Peyer's patch (tissue), 4 donors: ENCODE results near the gene KCTD6.

DNA sequence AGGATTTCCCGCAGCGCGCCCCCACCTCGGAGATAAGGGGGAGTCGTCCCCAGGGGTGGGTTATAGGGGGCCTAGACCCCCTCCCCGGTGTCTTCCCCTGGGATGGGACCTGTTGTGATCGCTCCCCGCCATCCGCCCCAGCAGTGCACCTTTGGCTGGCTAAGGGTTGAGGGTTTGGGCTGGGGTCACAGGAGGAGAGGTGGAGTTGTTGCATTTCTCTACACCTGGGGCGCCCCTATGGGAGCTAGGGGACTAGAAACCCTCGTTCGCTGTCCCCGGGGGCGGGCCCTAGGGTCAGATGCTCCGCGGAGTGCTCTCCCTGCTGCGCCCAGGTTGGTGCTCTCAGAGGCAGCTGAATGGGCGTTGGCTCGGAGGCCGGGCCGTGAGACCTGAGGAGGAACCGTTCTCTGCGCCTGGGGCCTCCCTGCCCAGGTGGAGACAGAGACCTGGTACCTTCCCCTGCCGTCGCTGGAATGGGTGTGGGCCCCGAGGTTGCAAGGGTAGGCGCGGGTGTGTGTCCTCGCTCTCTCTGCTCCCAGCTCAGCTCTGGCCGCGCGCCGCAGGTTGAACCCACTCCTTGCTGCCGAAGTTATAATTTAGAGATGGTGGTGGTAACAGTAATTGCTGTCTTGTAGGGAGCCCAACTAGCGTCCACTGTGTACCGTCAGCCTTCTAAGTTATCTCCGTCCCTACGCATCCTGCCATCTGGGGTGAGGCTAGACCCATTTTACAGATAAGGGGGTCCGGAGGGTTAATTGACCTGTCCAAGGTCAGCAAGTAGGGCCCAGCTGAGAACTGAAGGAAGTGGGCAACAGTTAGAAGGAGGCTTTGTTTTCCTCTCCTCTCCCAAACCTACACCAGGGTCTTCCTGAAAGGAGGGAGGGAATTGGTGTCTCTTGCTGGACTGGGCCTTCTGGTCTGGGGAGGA is 974 bp downstream of the FLNB start:
- PRO-cap, result bidirectional peak, plus-strand start at position 345 of the sequence, minus-strand start at position 358 of the sequence; bidirectional peak, plus-strand start at position 482 of the sequence, minus-strand start at position 470 of the sequence
- RAMPAGE, long total RNA, 4 experiments, result no peak in any of the 4 experiments

DNA sequence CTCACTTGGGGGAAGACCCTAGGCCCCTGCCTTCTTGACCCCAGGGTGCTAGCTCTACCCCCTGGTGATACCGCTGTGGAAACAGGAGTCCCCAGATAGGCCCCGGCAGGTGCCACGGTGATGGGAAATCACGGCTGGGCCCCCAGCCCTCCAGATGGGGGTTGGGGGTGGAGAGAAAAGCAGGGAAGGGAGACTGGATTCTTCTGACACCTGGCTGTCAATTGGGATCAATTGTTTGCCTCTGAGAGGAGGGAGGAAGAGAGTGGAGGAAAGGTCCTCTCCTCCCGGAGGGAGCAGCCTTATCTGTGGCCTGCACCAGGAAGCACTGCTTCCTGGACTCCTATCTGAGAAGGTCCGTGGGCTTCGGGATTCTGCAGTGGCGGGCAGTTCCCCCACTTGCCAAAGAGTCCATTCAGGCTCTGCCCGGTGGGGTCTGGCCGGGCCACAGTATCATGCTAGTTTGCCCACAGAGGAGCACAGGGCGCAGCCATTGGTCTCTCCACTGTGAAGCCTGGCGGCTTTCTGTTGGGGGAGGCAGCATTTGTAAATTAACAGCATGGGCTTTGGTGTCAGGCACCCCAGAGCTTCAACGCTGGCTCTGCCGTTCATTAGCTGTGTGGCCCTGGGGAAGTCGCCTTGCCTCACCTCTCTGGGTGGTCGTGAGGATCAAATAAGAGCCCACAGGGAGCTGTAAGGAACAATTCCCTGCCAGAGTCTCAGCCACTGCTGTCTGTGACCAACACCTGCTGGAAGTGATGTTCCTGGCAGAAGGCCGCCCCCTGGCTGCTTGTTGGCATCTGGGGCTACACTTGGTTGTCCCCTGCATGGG is 37.3 kb downstream of the DNASE1L3 start:
- PRO-cap, result no peak
- RAMPAGE, long total RNA, 4 experiments, result no peak in any of the 4 experiments

GRCh38 chr3:58189026-58189652 is 21.6 kb downstream of the DNASE1L3 start:
- PRO-cap, result no peak
- RAMPAGE, long total RNA, 4 experiments, result no peak in any of the 4 experiments

DNA sequence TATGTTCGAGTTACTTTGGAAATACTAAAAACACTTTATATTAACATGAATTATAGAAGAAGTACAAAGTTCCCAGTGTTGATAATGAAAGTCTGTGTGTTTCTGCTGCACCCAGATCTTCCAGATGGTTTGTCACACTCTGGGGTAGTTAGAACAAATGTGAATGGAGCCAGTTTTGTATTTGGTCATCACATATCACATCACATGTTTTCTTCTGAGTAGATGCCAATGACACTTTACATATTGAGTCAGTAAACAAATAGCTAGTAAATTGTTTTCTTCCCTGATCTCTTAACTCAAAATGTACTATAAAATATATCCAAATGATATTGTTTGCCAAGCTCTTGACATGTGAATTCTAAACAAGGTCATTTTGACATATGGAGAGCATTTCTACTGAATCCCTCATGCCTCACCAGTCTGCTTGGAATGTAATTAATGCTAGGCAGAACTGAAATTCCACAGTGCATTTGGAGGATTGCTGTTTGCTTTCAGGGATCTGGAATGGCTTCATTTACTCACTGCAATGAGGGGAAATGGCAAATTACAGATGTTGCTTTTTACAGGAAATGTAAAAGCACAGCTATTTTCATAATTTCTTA is 45.1 kb downstream of the PDHB start:
- PRO-cap, result unidirectional peak, minus-strand start at position 126 of the sequence
- RAMPAGE, long total RNA, 4 experiments, result no peak in any of the 4 experiments

GRCh38 chr3:58491460-58492538 is at the start of gene KCTD6:
Gene KCTD6 (plus strand): TSS chr3:58492096.
- PRO-cap, result bidirectional peak, plus-strand start at chr3:58491896, minus-strand start at chr3:58491744
- RAMPAGE, long total RNA, 4 experiments, result start-site peak on the plus strand in 1 of 4 experiments, at chr3:58492117-58492159 at its widest, 6 reads per replicate

DNA sequence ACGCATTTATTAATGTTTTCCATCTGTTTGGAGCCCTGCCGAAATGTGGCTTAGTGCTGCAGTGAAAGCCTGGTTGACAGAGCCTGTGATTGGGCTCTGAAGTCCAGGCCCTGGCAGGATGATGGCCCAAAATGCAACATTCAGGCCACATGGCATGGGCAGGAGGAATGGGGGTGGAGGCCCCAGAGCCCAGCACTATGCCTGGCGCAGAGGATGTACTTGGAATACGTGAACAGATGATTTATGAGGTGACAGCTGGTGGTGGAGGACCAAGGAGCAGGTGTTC is 37.4 kb downstream of the FAM3D start:
- PRO-cap, result no peak
- RAMPAGE, long total RNA, 4 experiments, result no peak in any of the 4 experiments

DNA sequence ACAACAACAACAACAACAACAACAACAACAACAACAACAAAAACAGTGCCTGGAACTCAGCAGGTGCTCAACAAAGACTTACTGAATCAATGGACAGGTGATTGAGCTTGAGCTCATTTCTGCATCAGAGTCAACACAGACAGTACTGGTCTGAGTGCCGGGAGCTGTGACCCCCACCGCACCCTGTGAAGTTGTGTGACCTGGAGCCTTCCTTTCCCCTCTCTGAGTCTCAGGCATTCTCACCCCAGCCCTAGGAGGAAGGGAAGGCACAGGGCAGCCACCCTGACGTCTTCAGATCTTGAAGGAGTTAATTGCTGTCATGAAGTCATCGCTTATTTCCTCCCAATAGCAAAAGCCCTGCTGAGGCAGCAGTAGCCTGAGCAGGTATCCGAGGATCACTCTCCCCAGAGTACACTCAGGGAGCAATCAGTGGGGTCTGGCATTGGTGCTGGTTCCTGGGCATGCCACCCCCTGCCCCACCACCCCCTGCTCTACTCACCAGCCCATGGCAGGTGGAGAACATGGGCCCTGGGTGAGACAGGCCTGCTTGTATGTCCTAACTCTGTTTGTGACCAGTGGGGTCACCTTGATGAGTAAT is 3.2 kb upstream of the FAM3D start:
- PRO-cap, result no peak
- RAMPAGE, long total RNA, 4 experiments, result no peak in any of the 4 experiments

DNA sequence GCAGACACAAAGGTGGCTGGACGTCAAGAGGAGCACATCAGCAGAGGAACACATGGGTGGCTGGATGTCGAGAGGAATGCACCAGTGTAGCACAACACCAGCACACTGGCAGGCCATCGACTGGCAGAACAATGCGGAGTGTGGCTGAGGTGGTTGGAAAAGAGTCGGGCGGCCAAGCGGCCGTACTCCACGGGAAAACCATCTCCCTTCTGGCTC is 335.3 kb upstream of the CFAP20DC start:
- PRO-cap, result no peak
- RAMPAGE, long total RNA, 4 experiments, result no peak in any of the 4 experiments

GRCh38 chr3:59450949-59451815 is 401.4 kb upstream of the CFAP20DC start:
- PRO-cap, result bidirectional peak, plus-strand start at chr3:59451612, minus-strand start at chr3:59451408
- RAMPAGE, long total RNA, 4 experiments, result no peak in any of the 4 experiments

DNA sequence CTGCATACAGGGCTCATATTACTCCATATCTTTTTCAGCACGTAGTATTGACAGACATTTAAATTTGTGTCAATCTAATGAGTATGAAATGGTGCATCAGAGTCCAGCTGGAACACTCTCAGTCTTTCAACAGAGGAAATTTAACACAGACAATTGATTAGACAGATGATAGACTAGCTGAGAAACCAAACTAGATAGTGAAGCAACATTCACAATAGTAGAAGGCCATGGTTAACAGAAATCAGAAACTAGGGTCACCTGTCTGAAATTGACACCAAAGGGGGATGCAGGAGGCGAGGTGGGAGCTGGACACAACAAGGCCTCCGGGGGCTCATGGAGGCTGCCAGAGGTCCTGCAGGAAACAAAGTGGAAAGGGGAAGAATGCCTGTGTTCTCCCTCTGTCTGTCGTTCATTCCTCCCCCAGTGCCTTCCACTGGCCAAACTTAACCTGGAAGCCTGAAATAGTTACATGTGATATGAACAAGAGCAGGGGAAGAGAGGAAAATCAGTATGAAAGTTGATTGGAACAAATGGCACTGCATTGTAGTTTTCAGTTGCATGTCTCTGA is 501.9 kb upstream of the CFAP20DC start:
- PRO-cap, result no peak
- RAMPAGE, long total RNA, 4 experiments, result no peak in any of the 4 experiments

- PRO-cap, result no peak
- RAMPAGE, long total RNA, 4 experiments, result no peak in any of the 4 experiments
Observed at GRCh38 chr3:59606994-59607392, 557.2 kb upstream of the CFAP20DC start.

- PRO-cap, result no peak
- RAMPAGE, long total RNA, 4 experiments, result no peak in any of the 4 experiments
Observed at GRCh38 chr3:60017487-60018296, 967.9 kb upstream of the CFAP20DC start.

- PRO-cap, result no peak
- RAMPAGE, long total RNA, 4 experiments, result start-site peak on the minus strand in 1 of 4 experiments, at chr3:60262486-60262949 at its widest, 16 reads per replicate
Observed at GRCh38 chr3:60262114-60263269, 988.8 kb downstream of the FHIT start.

DNA sequence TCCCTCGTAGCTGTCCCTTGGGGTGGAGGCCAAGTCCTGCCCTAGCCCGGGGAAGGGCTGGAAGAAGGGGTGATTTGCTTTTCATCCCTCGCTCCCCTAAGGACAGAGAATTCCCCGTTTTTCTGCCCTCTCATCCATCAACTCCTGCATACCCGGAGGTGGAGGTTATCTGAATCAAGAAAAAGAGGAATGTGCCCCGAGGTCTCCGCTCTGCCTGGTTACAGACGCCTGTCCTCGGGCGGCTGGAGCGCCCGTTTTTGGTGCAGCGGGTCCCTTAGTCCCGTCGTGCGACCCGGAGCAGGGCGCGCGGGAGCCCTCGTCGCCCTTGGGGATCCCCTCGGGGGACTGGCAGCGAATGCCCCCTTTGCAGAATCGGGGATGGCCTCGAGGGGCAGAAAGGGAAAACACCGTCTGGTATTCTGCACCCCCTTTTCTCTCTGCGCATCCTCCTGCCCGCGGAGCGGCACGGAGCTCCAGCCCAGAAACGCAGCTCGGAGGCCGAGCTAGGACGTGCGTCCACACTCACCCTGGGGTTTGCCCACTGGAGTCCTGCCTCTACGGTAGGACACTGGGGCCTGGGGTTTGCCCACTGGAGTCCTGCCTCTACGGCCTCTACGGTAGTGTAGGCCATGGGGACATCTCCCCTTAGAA is 2.2 kb downstream of the PTPRG start:
- PRO-cap, result no peak
- RAMPAGE, long total RNA, 4 experiments, result no peak in any of the 4 experiments

DNA sequence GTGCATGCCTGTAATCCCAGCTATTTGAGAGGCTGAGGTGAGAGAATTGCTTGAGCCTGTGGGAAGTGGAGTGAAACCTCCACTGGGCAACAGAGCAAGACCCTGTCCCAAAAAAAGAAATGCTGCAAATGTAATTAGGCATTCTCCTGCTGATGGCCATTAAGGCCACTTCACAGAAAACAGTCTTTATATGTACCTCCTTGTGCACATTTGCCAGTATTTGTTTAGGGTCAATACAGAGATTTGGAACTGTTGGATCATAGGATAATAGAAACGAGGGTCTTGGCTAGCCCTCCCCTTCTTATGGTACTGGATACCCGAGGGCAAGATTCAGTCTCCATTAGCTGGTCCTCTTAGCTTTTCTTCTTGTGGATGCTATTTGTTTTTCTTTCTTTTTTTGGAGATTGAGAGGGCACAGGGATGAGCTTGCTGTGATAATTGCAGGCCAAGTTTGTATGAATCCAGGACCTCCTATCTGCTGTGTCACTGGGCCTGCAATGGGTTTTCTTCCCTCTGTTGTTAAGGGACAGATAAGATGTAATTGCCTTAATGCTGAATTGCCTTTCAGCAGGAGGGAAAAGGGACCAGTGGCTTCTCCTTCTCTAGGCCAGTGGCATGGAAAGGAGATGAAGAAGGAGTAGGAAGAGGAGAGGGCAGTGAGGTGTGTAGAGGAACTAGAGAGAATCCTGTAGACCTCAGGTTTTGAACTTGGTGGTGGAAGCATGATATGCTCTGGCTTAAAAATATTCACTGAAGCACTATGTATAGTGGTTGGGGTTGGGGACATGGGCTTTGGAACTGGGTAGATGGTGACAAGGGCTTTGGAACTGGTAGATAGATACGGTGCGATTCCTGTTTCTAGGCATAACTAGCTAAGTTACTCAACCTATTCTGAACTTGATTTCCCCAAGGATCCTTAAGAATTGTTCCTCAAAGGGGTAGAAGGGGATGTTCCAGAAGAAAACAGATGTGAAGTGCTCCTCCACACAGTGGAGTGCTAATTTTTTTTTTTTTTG is 29.9 kb downstream of the PTPRG start:
- PRO-cap, result no peak
- RAMPAGE, long total RNA, 4 experiments, result no peak in any of the 4 experiments

DNA sequence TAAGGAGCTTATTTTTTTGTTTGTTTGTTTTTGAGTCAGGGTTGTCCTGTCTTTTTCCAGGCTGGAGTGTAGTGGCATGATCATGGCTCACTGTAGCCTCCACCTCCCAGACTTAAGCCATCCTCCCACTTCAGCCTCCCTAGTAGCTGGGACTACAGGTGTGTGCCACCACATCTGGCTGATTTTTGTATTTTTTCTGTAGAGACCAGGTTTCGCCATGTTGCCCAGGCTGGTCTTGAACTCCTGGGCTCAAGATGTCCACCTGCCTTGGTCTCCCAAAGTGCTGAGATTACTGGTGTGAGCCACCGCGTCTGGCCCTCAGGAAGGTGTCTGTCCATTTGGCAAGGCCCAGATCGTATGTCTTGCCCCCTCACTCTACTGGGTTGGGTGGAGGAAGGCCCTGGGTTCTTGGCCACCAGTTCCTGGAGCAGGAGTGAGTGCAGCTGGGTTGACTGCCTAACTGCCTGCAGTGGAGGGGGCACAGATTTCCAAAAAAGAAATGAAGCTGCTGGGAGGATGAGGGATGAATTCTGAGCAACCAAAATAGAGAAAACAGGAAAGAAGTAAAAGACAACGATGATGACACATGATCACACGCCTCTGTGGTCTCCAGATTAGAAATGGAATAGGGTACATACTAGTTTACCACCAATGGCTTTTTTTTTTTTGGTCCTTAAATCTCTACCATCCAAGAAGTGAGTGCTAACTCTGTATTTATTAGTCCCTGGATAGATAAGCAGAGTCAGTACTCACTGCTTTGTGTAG is 154.0 kb downstream of the PTPRG start:
- PRO-cap, result no peak
- RAMPAGE, long total RNA, 4 experiments, result no peak in any of the 4 experiments

GRCh38 chr3:62149892-62150431 is 168.9 kb upstream of the C3orf14 start:
- PRO-cap, result no peak
- RAMPAGE, long total RNA, 4 experiments, result no peak in any of the 4 experiments

DNA sequence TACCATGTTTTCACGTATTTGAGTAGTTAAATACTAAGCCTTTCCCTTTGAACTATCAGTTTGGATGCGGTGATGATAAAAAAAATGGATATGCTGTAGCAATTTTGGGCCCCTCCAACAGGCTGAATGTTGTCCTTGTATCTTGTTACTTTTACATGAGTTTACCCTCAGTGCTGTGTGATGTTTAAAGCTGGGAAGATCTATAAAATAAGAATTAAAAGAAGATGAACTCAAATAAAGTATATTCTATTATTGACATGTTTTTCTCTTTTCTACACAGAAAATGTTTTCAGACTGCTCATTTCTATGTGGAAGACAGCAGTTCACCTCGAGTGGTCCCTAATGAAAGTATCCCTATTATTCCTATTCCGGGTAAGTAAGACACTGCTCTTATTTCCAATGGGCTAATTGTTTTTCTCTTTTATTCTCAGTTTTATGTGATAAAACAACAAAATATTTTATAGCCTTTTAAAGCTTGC is 75.3 kb upstream of the C3orf14 start:
- PRO-cap, result no peak
- RAMPAGE, long total RNA, 4 experiments, result no peak in any of the 4 experiments

DNA sequence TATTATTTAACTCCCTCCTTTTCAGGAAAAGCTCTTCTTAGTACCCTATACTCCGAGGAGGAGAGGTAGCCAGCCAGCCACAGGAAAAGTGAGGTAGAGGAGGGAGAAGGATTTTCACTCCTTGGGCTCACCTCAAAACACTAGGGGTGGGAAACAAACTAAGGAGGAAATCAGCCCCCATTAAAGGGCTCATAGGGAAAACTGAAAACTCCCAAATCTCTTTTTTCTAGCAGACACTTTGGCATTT is 16.6 kb downstream of the FEZF2 start:
- PRO-cap, result unidirectional peak, plus-strand start at position 54 of the sequence
- RAMPAGE, long total RNA, 4 experiments, result no peak in any of the 4 experiments

- PRO-cap, result no peak
- RAMPAGE, long total RNA, 4 experiments, result no peak in any of the 4 experiments
Observed at GRCh38 chr3:62875961-62876470, 800 bp upstream of the CADPS start.